Hepatocyte (in vitro differentiated cells and primary cell): ENCODE measurements around the genes KDR, PAICS and SRP72.

GRCh38 chr4:53676369-53676851, 85.1 kb upstream of the LNX1 start:
- RAMPAGE, long total RNA = no peak
- RRBS = no CpG with 5 or more reads among the region's 1 CpG

GRCh38 chr4:53777292-53777811, 186.1 kb upstream of the LNX1 start:
- RAMPAGE, long total RNA = no peak
- RRBS = no CpG with 5 or more reads among the region's 2 CpGs

DNA sequence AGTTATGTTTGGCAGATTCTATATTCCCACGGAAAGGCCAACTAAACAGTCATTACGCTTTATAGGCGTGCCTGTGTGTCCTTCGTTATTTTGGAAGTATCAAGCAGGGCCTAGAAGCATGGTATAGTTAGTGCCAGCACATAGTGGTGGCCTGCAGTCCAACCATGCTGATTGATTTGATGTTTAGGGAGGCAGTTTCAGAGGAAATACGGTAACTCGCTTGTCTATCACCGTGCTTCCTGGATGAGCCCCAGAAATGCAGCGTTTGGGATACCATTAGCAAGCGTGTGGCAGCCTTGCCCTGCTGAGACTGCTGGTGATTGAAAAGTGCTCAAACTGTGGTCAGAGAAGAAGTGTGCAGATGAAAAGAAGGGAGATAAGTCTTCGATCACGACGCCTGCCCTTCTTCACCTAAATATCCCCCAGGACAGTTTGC, 158.5 kb downstream of the CHIC2 start:
- RAMPAGE, long total RNA = no peak
- RRBS = no CpG with 5 or more reads among the region's 12 CpGs

DNA sequence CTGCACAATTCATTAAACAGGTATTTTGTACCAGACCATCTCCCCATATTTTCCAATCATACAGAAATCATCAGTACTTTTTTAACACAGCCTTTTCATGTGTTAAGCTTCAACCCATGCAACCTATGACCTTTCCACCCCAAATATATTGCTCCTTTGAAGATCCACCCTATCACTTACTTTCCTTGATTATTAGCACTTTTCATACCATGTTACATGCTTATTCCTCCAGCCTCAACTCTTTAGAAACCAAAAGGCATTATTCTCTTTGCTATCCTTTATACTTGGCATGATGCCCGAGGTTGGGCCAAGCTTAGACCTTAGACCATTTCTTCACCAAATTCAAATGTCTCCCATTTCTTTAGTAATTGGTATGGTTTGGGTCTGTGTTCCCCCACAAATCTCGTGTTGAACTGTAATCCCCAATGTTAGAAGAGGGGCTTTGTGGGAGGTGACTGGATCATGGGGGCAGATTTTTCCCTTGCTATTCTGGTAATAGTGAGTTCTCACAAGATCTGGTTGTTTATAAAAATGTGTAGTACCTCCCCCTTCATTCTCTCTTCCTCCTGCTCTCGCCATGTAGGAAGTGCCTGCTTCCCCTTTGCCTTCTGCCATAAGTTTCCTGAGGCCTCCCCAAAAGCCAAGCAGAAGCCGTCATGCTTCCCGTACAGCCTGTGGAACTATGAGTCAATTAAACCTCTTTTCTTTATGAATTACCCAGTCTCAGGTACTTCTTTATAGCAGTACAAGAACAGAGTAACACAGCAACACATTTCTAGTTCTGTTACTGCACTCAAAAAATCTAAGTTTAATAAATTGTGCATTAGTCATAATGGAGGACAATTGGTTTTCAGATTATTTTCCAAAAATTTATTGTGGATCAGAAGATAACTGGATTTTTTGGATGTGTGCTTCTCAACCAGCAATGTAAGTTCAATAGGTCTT, 70.2 kb downstream of the CHIC2 start:
- RAMPAGE, long total RNA = no peak
- RRBS = no CpG with 5 or more reads among the region's 5 CpGs

GRCh38 chr4:54021415-54022406, 42.7 kb downstream of the CHIC2 start:
- RAMPAGE, long total RNA = no peak
- RRBS = no CpG with 5 or more reads among the region's 19 CpGs

DNA sequence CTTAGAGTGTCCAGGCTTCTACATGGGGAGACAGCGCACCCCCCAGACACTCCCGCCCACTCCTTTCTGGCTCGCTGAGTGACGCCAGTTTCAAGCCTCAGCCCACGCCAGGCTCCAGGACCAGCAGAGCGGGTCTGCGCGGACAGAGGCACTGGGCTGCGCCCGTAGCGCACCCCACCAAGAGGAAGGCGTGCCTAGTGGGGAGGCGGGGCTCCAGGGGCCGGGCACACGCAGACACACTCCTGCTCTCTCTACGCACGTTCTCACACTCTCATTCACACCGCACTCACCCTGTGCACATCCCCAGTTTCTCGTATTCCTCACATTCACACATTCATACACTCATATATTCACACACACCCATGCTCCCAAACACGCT, 8.8 kb upstream of the GSX2 start:
- RAMPAGE, long total RNA = no peak
- RRBS = no CpG with 5 or more reads among the region's 20 CpGs

DNA sequence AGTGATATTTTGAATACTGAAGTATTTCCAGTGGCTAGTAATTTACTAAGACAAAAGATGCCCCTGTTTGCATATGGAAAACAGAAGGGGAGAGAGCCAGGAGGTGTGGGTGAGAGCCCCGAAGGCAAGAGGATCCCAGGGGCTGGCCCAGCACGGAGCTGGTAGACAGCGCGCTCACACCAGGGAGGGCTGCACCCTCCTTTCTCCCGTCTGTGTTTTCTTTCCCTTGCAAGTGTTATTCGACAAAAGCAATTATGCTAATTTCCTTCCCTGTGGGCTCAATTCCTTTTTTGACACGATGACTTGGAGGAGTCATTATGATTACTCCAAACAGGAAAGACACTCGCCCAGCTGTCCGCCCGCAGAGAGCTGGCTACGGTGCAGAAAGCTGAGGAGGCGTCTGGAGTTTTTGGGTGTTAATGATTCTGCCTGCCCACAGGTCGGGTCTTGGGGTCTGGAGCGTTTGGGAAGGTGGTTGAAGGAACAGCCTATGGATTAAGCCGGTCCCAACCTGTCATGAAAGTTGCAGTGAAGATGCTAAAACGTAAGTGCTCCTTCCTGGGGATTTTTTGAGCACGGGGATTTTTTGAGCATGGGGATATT, 48.0 kb downstream of the PDGFRA start:
- RAMPAGE, long total RNA = no peak
- RRBS = no CpG with 5 or more reads among the region's 17 CpGs

DNA sequence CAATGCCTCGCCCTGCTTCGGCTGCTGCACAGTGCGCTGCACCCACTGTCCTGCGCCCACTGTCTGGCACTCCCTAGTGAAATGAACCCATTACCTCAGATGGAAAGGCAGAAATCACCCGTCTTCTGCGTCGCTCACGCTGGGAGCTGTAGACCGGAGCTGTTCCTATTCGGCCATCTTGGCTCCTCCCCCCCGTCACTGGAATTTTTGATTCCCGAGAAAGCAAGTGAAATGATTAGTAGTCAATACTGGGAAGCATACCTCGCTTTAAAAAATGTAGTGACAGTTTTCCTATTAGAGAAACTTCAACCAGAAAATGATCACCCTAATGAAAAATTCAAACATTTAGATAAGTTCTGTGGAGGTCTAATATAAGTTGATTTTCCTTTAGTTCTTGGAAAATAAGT, 122.9 kb upstream of the KIT start:
- RAMPAGE, long total RNA = no peak
- RRBS = no CpG with 5 or more reads among the region's 13 CpGs

DNA sequence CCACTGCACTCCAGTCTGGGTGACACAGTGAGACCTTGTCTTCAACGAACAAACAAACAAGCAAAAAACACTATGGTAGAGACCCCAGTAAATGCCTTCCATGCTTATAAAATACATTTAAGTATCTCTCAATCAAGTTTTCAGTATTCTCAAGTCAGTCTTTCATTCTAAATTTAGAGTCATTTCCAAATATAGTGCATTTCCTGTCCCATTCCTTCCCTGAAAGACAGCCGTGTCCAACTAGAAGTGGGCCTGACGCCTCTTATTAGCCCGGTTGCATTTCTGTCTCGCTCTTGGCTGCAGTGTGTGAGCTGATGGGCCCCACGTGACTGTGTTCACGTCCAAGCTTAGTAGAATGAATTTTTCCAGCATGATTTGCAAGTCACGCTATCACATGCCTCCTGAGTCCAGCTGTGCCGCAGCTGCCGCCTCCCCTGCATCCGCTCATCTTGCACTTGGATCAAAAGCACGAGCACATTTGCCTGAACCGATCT, 126.2 kb downstream of the KIT start:
- RAMPAGE, long total RNA = no peak
- RRBS = no CpG with 5 or more reads among the region's 13 CpGs

DNA sequence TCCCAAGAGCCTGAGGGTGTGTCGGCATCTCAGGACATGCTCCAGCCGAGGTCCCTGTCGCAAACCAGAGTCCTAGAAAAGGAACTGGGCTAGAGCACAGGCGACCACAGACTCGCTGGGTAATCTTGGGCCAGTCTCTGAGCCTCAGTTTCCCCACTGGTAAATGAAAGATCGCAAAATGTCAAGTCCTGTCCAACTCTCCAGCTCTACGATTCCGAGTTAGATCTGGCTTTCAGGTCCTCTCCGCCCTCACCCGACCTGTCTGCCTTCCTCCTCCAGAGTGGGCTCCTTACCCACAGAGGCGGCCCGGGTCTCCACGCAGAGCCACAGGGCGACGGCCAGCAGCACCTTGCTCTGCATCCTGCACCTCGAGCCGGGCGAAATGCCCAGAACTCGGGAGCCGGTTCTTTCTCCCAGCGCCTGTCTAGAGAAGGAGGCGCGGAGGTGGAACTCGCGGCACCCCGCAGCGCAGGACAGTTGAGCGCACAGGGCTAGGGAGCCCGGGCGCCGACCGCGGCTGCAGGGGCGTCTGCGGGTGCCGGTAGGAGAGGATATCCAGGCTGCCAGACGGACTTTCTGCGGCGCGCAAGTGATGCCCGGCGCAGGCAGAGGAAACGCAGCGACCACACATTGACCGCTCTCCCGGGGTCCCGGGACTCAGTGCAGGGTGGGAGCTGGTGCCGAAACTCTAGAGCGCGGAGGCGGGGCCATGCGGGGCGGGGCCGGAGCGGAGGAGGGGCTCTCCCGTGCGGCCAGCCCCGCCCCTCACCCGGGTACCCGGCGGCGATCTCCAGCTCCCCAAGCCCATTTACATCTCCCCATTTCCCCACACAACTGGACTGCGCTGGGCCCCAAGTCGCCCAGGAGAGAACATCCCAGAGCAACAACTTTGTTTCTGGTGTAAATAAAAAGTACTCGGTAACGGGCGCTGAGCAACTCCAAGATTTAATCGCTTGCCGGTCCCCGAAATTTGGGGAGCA, at the start of gene KDR:
Gene KDR, minus strand, starts transcription at position 662 of the 980 bp plus-strand sequence.
- RAMPAGE, long total RNA = start-site peak on the minus strand centred at position 646 of the sequence, 38 bp wide, 16 and 40 reads in 2 replicates
- RRBS = 2% methylated on average over 41 of the region's 70 CpGs

DNA sequence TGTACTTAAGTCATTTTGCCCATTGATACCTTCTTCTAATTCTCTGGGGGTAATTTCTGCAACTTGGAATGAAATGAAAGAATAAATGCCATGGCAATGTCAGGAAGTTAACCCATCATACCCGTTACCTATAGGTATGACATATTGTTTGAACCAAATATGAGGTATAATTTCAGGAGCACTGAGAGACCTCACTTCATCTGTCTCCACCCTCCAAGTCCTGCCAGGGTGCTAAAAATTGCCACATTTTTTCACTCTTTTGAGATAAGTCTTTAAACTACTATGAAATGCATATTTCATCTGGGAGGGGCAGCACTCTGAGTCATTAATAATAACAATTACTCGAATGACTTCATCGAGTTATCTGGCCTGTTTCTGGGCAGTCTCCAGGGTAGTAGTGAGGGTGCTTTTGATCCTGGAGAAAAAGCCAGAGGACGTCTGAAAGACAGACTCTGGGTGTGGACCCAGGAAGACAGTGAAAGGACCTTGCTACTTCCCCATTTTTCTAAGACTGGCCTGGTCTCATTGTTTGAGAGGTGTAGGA, 42.4 kb upstream of the SRD5A3 start:
- RAMPAGE, long total RNA = no peak
- RRBS = no CpG with 5 or more reads among the region's 4 CpGs

DNA sequence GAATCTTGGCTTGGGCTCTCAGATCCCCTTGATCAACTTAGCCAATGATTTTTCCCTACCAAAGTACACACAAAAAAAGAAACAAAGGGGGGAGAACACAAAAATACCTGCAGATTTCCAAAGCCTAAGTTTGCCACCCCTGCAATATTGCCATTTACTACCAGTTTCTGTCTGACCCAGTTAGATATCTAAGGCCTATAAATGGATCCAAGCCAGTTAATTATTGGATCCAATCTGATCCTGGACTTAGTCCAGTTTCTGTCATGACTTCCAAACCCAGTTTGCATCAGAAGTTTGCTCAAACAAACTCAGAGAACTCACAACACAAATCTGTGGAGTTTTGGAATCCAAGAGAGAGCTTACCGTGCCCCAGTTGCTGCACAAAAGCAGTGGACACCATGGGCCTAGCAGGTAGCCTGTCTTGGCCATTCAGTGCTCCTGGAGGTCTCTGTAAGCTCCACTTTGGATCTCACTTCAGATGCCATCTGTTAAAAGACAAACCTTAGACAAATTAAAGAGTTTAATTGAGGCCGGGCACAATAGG, 163.8 kb downstream of the CRACD start:
- RAMPAGE, long total RNA = no peak
- RRBS = no CpG with 5 or more reads among the region's 2 CpGs

- RAMPAGE, long total RNA = start-site peak on the plus strand at chr4:56436229-56436307, 179 and 66 reads in 2 replicates
- RRBS = 2% methylated on average over 26 of the region's 69 CpGs
These were observed at the start of gene PAICS for GRCh38 chr4:56435892-56436586. Gene PAICS, plus strand, starts transcription at chr4:56436260.

- RAMPAGE, long total RNA = no peak
- RRBS = no CpG with 5 or more reads among the region's 4 CpGs
These were observed 12.2 kb downstream of the PAICS start for GRCh38 chr4:56448142-56448849.

GRCh38 chr4:56462584-56463192, 4.7 kb upstream of the SRP72 start:
- RAMPAGE, long total RNA = no peak
- RRBS = no CpG with 5 or more reads among the region's 10 CpGs

DNA sequence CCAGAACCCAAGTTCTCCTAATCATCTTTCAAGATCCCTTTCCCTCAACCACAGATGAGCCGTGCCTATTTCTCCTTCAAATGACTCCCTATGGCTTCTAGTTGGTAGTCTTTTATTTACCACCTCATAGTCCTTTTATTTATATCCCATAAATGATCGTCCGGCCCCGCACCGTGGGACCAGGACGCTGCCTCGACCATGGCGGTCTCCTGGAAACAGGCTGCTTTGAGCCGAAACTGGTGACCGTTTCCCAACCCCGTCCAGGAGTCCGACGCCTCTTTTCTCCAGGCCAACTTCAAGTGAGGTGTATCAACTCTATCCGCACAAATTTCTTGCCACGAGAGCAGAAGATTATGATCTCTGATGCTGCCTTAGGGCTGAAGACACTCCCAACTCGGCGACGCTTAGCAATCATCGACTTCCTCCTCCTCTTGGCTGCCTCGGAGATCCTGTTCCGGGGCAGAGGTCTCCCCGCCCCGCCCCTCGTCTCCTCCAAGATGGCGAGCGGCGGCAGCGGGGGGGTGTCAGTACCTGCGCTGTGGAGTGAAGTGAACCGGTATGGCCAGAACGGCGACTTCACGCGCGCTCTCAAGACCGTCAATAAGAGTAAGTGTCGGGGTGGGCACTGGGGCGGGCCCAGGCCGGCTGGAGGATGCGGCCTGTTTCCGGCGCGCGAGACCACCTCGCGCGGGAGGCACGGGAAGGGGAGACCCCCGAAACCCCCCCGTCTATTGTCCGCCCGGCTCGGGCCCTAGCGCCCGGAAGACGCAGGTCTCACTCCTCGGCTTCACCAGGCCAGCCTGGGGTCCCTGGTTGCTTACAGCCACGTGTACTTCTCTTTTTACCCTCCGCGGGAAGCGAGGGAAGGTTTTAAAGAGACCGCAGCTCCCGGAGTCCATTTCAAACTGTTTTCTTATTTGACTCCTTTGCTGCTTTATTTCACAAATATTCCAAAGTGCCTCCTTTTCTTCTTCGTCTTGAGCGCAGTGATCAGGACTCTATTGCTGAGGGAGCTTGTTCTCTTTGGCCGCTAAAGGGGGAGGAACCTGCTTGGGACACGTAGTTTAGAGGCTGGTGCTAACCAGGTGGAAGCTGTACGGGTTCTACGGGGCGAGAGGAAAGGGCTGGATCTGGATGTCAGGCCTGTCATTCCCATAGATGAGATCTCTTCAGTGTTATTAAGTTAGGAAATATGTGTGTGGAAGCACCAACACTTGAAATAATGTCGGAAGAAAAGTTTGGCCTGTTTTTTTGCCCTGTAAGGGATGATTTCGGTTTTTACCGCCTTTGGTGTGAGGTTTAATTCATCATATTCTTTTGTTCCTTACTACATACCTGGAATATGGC, at the start of gene SRP72:
Gene SRP72, plus strand, starts transcription at position 479 of the 1,347 bp plus-strand sequence.
- RAMPAGE, long total RNA = start-site peak on the plus strand centred at position 483 of the sequence, 24 bp wide, 90 and 187 reads in 2 replicates
- RRBS = 1% methylated on average over 26 of the region's 73 CpGs

GRCh38 chr4:57009010-57009735, 30.5 kb downstream of the POLR2B start:
- RAMPAGE, long total RNA = no peak
- RRBS = no CpG with 5 or more reads among the region's 3 CpGs

DNA sequence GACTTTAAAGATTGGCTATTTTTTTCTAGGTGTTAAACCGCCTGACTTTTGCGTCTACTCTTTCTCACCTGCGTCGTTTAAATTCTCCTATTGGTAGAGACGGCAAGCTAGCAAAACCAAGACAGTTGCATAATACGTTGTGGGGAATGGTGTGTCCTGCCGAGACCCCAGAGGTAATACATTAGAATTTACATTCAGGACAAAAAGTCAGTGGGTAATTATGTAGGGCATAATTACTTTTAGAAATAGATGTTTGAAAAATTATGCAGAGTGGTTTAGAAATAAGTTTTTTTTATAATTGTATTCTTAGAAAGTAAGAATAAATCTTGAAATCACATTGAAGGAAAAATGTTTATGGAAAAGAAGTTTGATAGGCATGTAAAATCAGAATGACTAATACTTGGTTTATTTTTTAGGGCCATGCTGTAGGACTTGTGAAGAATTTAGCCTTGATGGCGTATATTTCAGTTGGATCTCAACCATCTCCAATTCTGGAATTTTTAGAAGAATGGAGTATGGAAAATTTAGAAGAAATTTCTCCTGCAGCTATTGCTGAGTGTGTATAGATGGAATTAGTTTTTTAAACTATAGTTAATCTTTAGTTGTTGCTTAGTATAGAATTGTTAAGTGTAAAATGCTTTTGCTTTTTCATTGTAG, 31.8 kb downstream of the POLR2B start:
- RAMPAGE, long total RNA = no peak
- RRBS = no CpG with 5 or more reads among the region's 8 CpGs

GRCh38 chr4:57094089-57095416, 15.6 kb downstream of the IGFBP7 start:
- RAMPAGE, long total RNA = no peak
- RRBS = no CpG with 5 or more reads among the region's 10 CpGs

- RAMPAGE, long total RNA = no peak
- RRBS = no CpG with 5 or more reads among the region's 9 CpGs
These were observed 630 bp upstream of the IGFBP7 start for GRCh38 chr4:57110857-57111173.